Measurements from ENCODE around the genes REV1, CHST10 and RPL31.

DNA sequence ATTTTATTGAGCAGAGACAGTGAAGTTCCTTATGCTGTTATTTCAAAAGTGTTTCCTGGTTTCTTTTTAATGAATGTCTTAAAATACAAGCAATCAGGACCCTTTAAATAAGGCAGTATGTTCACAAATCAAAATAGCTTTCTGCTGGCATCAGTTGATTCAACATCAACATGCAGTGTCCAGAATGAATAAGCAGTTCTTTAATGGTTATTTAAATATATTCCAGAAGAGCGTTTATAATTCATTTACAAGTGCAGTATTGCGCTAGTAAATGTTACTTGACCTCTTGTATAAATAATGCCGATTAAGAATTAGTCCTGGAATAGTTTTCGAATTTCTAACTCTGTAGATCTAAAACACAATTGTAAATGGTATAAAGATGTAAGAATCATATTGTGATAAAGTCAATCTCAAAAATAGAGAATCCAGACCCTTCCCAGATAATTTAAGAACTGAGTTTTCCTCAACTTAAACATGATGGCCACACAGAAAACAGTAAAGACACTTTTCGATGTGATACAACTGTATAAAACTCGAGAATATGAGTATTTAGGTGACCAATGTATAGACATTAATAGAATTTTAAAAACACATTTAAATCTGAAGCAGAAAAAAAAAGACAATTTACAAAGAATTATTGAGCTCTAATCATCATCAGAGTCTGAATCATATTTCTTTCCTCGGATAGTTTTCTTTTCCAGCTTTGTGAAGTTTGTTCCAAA, 16.9 kb downstream of the TXNDC9 start:
- PRO-cap, result no peak

DNA sequence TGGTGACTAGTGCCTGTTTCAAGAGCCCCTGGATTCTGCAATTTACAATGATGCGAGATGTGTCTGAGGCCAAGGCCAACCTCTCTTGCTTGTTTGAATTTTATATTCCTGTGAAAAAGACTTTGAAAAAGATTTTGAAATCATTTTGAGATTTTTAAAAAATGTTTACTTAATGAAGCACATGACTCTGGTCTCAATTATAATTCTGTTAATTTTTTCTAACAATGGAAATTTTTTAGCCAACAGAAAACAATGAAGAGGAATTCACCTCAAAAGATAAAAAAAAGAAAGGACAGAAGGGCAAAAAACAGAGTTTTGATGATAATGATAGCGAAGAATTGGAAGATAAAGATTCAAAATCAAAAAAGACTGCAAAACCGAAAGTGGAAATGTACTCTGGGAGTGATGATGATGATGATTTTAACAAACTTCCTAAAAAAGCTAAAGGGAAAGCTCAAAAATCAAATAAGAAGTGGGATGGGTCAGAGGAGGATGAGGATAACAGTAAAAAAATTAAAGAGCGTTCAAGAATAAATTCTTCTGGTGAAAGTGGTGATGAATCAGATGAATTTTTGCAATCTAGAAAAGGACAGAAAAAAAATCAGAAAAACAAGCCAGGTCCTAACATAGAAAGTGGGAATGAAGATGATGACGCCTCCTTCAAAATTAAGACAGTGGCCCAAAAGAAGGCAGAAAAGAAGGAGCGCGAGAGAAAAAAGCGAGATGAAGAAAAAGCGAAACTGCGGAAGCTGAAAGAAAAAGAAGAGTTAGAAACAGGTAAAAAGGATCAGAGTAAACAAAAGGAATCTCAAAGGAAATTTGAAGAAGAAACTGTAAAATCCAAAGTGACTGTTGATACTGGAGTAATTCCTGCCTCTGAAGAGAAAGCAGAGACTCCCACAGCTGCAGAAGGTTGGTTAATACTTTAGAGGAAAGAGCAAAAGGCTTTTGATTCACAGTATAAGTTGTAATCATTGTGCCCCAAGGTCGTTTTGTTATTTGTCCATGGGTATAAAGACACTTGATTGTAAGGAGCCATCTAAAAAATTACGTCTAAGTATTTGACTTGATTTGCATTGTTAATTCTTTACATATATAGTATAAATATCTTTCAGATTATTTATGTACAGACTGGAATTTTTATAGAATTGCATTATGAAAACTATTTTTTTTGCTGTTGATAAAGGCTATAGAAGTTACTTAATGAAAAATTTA, 24.1 kb downstream of the EIF5B start:
- PRO-cap, result no peak

GRCh38 chr2:99364162-99364613, 27.0 kb downstream of the EIF5B start:
- PRO-cap, result no peak

GRCh38 chr2:99368355-99368821, 31.2 kb downstream of the EIF5B start:
- PRO-cap, result no peak

- PRO-cap, result no peak
These were observed 14.5 kb downstream of the REV1 start for GRCh38 chr2:99475126-99475903.

GRCh38 chr2:99489857-99490877, at the start of gene REV1:
TSS of gene REV1 (minus strand) at chr2:99490017.
- PRO-cap, result bidirectional peak, plus-strand start at chr2:99490336, minus-strand start at chr2:99490199; bidirectional peak, plus-strand start at chr2:99490484, minus-strand start at chr2:99490507

GRCh38 chr2:99815641-99816522, 326.1 kb upstream of the REV1 start:
- PRO-cap, result no peak

DNA sequence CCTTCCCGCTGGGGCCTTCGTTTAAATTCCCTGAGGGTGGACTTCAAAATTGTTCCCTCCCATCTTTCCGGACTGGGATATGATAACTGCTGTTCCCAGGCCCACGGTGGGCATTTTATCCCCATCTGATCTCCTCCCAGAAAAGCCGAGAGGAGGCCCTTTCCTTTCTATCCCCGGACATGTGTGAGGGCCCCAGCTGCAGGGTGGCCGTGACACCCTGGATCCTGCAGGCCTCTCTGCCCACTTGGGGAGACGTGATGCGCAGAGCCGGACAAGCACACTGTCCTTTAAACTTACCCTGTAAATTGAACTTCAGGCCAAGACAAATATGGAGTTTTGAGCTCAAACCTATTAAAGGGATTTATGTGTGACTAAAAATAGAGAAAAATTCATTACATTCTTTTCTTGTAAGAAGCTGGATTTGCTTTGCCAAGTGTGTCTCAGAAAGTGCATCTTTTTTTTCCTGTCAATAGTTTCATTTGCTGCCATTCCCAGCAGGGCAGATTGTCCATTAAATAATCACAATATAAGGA, 54.6 kb upstream of the AFF3 start:
- PRO-cap, result no peak

DNA sequence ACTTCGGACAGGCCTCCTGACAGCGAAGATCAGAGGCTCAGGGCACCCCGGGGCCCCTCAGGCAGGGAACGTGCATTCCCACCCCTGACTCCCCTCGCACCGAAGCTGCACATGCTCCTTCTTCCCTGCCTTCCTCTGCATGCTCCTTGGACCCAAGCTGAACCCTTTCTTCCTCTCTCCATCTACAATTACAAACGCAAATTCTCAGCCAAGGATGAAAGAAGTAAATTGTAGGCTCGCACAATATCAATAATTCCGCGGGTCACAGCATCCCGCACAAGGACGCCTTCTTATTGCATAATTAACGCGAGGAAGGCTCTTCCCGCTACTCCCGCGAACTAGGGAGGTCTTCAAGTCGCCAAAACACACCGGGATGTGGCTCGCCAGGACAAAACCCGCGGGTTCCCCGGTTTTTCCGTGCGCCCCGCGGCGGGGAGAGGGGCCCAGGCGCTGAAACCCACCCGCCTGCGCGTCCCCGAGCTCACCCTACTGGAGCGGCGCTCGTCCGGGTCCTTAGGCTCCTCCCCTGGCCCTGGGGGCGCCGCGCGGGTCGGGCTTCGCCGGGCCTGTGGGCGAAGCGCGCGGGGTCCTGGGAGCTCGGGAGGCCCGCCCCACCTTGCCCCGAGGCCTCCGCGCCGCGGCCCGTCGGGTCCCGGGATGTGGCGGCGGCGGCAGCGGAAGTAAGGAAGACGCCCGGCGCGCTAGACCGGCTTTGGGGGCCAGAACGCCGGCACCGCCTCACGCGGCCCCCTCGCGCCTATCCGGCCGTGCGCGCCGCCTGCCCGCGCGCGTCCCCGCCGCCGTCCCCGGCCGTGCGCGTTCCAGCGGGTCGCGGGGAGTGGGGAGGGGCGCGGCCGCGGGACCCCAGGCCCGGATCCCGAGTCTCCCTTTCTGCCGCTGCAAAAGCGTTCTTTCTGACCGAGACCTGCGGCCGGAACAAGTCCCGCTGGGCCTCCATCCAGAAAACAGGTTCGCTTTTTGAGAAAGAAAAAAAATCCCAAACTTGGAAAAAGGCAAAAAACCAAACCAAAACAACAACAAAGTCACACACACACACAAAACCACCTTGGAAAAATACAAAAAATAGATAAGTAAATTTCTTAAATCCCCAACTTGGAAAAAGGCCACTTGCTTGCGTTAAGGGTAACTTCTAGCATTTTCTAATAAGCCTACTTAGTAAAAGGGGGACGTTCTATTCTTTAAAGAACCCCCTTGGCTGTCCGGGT, at the start of gene CHST10:
Gene CHST10 (minus strand): TSS at position 780 of the 1,226 bp plus-strand sequence.
- PRO-cap, result unidirectional peak, plus-strand start at position 361 of the sequence; bidirectional peak, plus-strand start at position 569 of the sequence, minus-strand start at position 568 of the sequence; bidirectional peak, plus-strand start at position 648 of the sequence, minus-strand start at position 792 of the sequence

GRCh38 chr2:100588057-100588686, 25.4 kb downstream of the PDCL3 start:
- PRO-cap, result no peak

- PRO-cap, result no peak
These were observed 26.0 kb upstream of the NPAS2 start for GRCh38 chr2:100793823-100794375.

- PRO-cap, result unidirectional peak, plus-strand start at chr2:100818723
These were observed 1.5 kb upstream of the NPAS2 start for GRCh38 chr2:100818440-100818921.

DNA sequence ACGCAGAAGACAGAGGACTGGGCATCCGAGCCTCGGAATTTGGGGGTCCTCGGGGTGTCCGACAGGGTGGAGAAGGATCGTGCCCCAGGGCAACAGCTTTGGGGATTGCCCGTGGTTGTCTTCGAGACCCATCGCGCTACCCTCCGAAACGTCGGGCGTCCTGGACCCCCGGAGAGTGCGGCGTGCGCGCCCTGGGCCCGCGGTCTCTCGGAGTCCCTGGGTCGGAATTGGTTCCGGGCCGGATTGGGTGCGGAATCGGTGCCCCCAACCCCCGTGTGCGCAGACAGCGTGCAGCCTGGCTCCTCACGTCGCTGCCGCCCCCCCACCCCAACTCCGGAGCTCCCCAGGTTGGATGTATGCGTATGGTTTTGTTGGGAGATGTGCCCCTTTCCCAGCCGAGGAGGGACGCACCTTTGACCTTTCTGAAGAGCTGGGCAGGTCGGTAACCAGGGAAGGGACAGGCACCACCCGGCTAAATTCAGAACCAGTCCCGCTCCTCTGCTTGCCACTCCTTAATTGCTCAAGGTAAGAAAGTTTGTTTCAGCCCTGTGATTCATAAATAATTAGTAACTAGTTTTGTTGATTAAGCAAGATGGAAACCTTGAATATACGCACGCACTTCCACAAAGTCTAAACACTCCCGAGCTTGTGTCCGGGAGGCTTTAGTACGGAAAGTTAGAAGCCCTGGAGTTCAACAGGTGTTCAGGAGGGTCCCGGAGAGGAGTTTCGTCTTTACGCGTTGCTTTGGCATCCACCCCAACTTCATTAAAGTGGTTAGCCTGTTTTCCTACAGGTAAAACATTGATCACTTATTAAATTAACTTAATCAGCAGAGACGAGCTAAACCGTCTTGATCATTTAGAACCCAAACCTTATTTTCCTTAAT, 979 bp downstream of the NPAS2 start:
- PRO-cap, result no peak

GRCh38 chr2:100830334-100830855, 10.5 kb downstream of the NPAS2 start:
- PRO-cap, result no peak

DNA sequence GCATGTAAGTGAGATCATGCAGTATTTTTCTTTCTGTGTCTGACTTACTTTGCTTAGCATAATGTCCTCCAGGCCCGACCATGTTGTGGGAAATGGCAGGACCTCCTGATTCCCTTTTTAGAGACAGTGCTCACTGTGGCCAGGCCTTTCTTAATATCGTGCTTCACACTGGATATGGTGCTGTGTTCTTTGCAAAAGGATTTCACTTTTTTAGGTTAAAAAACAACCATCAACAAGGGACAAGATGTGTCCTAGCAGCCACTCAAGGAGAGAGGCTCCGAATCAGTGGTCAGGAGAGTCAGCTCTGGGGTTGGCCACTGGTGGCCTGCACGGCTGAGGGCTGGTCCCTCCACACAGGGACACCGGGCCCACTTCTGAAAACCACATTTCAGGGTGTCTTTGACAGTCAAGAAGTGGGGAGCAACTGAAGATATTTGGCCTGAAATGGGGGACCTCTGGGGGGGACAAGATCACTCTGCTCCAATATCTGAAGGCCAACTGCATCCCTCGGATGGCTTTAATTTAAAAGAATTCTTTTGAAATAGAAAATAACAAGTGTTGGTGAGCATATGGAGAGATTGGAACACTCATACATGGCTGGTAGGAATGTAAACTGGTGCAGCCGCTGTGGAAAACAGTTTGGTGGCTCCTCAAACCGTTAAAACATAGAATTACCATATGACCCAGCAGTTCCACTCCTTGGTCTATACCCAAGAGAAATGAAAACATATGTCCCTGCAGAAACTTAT, 59.8 kb downstream of the NPAS2 start:
- PRO-cap, result no peak

- PRO-cap, result no peak
These were observed 3.9 kb upstream of the RPL31 start for GRCh38 chr2:100998040-100998666.

DNA sequence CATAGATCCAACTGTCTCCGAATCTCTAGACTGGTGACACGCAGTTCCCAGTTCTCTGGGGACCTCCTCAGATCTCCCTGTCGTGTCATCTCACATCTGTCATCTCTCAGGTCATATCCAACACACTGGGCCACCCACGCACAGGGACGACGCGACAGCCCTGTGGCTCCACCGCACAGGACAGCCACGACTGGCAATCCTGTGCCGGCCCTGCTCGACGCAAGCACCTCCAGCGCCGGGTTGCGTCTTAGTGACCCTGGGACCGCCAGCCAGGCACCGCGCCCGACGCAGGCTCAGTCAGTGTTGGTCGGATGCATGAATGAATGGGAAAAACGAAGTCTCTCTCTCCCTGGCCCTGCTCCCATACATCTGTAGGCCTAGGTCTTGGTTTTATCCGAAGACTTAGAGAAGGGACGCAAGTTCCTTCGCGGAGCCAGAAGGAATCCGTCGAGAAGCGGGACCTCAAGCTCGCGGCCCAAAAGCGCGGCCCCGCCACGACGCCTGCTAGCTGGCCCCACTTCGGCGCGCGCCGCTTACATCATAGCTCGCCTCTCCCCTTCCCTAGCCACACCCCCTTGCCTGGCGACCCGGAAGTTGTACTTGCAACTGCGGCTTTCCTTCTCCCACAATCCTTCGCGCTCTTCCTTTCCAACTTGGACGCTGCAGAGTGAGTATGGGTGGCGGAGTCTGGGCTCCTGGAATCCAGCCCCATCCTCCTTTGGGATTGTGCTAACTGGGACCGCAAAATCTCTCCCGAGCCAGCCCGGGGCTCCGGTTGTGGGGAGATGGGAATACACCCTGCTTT, at the start of gene RPL31:
Gene RPL31 (plus strand): TSS at position 641 of the 805 bp plus-strand sequence.
- PRO-cap, result bidirectional peak, plus-strand start at position 296 of the sequence, minus-strand start at position 192 of the sequence; bidirectional peak, plus-strand start at position 645 of the sequence, minus-strand start at position 510 of the sequence

- PRO-cap, result no peak
These were observed 15.7 kb downstream of the CNOT11 start for GRCh38 chr2:101268463-101268743.

GRCh38 chr2:101268744-101269995, 16.5 kb downstream of the CNOT11 start:
- PRO-cap, result no peak

GRCh38 chr2:101305547-101306144, 2.9 kb downstream of the RNF149 start:
- PRO-cap, result no peak